SK-N-MC (cell line): ENCODE measurements around a stretch of chr1.

- RRBS: no CpG with 5 or more reads among the region's 4 CpGs
Measured at GRCh38 chr1:56905529-56906063, 51.0 kb downstream of the C8A start.

- RRBS: no CpG with 5 or more reads among the region's 12 CpGs
Measured at GRCh38 chr1:56961240-56961939, 4.4 kb downstream of the C8B start.

GRCh38 chr1:57127417-57127616, 161.5 kb upstream of the C8B start:
- RRBS: no CpG with 5 or more reads among the region's 1 CpG

GRCh38 chr1:57309549-57310142, 114.2 kb downstream of the DAB1 start:
- RRBS: no CpG with 5 or more reads among the region's 2 CpGs

DNA sequence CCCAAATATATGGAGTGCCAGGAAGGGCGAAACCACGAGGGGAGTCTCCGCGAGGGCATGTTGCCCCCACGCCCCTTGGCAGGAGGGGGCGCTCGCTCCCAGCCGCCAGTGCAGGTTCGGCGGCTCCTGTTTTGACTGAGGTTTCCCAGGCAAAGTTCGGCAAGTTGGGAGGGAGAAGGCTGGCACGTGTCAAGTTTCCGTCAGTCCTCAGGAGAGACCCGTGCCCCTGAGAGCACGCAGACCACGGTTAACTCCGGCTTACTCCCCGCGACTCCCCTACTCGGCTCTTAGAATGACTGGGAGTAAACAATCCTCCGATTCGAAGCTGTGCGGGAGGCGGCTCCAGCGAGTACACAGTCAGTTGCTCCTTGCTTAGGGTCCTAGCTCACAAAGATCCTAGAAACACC, 761 bp upstream of the DAB1 start:
- RRBS: no CpG with 5 or more reads among the region's 25 CpGs

DNA sequence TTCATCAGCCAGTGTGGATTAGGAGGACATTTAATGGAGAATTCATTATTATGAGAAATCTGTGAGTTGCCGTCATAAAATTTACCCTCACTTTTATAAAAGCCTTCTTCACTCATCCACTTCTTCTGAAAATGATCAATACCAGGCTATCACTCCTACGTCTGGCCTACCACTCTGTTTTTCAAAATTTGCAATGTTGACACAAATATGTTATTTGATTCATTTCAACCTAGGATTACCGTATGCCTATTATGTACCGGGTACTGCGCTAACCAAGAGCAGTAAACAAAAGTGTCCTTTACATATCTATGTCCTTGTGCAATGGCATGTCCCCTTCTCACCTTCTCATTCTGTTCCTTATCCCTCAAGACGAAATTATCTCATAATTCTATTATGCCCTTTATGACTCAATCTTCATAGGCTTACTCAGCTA, 392.8 kb upstream of the DAB1 start:
- RRBS: no CpG with 5 or more reads among the region's 6 CpGs

DNA sequence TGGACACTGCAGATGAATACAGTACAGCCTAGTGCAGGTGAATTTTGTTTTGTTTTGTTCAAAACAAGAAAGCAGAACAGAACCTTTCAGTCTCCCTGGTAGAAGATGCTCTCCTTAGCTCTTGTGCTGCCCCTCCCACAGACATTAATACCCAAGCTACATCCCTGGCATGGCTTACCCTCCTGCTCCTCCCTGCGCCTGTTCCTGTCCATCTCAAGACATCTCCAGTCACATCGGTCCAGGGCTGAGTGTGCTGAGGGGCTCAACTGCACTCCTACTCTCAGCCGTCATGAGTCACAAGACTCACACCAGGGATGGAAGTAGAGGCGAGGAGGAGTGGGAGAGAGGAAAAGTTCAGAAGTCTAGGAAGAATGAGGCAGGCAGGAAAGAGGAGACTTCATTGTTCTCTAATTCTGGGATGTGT, 9.2 kb upstream of the TACSTD2 start:
- RRBS: no CpG with 5 or more reads among the region's 4 CpGs

DNA sequence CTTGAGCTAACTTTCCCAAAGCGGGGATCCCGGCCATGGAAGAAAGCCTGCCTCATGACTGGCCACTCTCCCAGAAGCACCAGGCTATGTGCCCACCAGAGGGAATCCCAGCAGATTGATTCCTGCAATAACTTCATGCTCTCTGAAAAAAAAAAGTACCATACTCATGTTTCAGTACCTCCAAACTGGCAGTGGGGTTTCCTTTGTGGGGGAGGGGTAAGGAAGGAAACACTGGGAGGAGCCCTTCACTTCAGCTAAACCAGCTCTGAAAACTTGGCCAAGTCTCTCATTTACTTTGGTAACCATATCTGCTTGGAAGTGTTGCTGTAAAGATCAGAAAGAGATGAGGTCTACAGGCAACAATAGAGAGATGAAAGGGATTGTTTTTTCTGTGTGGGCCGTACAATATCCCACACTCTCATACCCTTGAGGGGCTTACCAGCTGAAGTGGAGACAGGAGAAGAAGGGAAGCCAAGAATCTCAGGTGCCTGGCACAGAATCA, 42.3 kb upstream of the TACSTD2 start:
- RRBS: no CpG with 5 or more reads among the region's 3 CpGs

- RRBS: no CpG with 5 or more reads among the region's 2 CpGs
Measured at GRCh38 chr1:58655769-58656546, 43.9 kb downstream of the MYSM1 start.

DNA sequence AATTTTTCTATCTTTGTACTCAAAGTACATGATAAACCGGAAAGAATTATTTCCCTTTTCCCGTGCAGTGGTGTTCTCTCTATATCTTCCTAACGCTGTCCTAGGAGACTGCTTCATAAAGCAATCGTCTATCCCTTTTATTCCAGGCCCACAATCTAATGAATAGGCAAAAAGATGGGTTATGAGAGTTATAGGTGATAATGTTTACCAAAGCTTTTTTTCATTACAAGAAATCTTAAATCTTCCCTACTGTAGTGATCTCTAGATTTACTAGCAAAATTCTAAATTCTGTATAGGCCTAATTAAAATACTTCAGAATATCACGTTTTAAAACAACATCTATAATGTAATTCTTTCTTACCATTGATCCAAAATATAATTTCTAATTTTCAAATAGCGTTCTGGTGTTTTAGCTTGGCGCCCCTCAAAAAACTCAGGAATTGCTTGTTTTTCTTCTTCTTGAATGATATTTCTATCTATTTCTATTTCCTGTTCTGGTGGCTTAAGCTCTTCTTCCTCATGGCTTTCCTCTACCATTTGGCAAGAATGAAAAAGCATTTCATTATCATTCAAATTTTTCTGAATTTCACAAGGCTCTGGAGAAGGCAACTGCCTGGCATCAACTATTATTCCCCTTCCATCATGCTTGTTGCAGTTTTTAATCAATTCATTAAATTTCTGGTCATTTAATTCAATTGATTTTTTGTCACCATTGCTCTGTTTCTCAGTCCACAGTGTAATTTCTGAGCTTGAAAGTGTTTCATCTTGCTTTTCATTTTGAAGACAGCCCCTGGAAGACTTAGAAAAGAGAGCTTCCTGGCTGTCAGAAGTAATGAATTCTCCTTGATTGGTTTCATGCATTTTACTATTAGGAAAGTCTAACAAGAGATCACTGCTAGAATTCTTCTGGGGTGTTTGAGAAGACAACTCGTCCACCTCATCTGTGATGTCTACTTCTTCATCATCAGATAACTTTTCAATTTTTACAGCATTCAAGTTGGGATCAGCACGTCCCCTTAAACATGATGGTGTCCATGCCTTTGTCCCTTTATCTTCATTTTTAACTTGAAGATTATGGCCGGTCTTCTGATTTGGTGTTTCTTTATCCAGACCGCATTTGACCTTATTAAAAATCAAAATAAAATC, 18.1 kb downstream of the MYSM1 start:
- RRBS: no CpG with 5 or more reads among the region's 11 CpGs

DNA sequence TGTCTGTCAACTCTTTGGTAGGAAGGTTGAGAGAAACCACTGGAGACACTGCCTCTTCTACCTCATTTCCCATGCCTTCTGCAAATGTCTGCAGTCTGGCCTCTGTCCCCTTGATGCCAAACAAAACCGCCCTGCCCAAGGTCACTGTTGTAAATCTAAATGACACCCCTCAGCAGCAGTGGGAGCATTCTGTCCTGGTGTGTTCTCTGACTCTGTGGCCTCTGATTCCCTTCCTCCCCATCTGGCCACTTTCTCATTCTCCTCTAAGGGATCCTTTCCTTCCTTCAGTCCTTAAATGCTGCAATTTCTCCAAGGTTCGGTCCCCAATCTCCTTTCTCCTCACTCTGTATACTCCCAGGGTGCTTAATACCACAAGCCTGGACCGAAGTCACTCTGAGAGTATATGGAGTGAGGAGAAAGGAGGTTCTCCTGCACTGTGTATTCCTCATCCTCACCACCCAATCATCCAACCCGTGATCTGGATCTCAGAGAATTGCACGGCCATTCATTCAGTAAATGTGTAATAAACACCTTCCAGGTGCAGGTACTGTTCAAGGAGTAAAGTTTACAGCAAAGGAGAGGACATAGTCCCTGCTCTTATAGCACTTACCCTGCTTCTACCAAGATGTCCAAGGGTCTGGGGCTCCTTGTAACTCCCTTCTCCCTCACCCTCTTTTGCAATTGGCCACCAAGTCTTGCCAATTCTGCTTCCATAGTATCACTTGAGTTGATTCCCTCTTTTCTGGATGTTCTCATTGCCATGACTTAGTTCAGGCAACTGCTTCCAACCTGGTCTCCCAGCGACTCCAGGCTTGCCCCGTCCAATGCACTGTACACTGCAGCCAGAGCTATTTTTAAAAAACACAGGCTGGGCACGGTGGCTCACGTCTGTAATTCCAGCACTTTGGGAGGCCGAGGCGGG, 139.2 kb upstream of the JUN start:
- RRBS: no CpG with 5 or more reads among the region's 11 CpGs

- RRBS: no CpG with 5 or more reads among the region's 14 CpGs
Measured at GRCh38 chr1:58929507-58930405, 145.9 kb upstream of the JUN start.

GRCh38 chr1:58955008-58955354, 171.1 kb upstream of the JUN start:
- RRBS: no CpG with 5 or more reads among the region's 1 CpG

DNA sequence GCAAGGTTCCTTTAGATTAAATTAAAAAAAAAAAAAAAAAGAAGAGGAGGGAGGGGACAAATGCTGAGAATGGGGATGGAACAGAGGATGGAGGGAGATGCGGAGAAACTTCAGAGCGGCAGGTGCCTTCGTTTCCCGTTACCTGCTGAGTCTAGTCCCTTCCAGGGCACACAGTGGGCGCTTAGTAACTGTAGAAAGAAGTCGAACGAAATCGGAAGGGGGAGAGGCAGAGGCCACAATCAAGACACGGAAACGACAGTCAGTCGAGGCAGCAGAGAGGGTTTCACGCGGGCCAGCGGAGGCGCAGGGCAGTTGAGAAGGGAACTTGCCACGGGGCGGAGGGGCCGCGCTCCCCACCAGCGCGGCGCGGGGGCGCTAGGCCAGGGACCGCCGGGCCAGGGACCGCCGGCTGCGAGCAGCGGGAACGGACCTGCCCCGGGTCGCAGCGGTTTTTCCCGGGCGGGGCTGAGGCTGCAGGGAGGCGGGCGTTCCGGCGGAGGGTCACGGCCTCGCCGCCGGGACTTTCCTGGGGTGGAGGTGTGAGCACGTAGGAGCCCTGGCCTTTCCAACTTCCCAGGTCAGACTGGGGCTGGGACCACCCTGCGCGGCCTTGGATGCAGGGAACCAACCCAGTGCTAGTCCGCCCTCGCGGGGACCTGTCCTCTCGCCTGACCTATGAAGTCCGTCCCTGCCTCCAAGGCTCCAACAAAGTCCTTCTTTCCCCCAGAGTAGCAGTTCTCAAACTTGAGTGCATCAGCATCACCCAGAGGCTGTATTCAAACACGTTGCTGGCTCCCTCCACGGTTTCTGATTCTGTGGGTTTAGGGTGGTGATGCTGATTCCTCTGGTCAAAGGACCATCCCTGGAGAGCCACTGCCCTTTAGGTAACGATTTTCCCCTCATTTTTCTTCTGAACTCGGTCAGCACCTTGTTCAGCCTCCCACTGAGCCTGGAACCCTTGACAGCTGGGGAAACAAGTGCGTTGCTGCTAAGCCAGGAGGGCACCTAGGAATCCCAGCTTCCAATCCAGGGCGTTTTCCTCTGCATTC, 150.0 kb upstream of the FGGY start:
- RRBS: 22% methylated on average over 5 of the region's 58 CpGs

DNA sequence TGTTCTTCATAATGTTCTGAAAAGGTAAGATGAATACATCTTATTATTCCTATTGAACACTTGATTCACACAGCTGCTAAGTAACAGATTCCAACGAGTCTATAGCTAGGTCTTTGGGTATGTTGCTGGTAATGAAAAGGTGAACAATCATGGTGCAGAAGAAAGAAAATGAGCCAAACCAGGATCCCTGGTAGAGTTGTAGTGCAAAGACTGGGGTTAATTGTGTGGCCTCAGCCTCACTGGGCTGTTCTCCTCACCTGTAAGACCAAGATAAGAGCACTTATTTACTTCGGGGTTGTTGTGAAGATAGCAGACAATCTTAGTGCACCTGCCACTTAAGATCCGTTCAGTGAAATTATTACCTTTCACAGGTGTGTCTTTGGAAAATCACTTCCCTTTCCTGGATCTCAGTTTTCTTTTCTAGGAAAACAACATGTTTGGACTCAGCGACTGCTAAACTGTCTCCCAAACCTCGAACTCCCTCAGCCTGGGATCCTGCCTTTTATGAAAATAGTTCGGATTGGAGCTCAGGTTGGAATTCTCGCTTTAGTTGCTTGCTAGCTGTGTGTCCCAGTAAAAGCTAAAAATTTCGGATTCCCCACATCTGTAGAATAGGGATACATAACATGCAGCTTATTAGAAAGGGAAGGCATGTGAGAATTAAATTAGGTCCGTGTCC, 1.2 kb upstream of the FGGY start:
- RRBS: no CpG with 5 or more reads among the region's 9 CpGs

DNA sequence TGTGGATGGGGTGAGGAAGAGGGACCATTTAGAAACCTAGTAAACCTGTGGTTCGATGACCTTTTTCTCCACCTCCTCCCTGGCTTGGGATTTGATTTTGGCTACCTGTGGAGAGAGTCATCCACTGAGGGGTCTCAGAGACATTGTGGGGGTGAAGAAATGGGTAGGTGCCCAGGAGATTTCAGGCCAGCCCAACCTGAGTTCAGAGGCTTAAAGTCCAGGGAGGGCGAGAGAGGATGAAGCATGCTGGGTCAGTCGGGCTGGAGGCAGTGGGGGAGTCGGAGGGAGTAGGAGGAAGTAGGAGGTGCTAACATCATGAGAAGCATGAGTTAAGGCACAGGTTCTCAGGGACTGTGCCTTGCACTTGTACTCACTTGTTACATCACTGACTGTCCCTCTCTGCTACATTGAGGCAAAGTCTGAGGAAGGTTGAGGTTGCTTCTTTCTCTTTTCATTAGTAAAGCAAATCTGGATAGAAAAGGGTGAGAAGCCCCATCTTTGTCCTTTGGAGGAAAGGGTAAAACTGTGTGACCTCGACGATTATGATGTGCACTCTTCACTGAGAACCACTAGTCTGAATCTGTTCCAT, 94.3 kb downstream of the FGGY start:
- RRBS: no CpG with 5 or more reads among the region's 6 CpGs

DNA sequence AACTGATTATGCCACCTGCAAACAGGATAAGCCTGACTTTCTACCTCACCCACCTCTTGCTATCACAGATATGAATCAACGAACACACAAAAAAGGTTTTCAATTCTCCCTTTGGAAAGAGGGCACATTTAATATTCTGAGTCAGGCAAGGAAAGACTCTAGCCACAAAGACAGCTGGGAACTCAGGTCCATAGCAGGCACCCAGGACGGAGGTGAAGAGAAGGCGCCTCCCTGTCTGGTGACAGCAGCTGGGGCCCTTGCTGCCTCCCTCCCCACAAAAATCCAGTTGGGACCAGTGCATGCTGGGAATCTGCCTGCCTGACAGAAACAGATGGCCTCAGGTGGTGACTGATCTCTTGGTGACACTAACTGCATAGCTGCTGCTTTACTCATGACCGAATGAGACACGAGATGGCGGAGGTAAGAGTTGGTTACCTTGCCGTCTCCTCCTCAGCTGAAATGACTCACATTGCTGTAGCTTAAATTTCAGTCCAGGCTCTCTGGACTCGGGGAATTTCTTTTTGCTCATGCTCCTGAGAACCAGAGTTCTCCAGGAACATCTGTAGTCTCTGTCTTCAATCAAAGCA, 130.2 kb downstream of the FGGY start:
- RRBS: no CpG with 5 or more reads among the region's 8 CpGs

GRCh38 chr1:59444993-59445608, 148.2 kb downstream of the FGGY start:
- RRBS: no CpG with 5 or more reads among the region's 1 CpG